ENCODE measurements around a stretch of chr16.

- PRO-cap: no peak
Observed at GRCh38 chr16:70687586-70688176, 1.8 kb upstream of the MTSS2 start.

- PRO-cap: no peak
Observed at GRCh38 chr16:70688910-70689402, 3.1 kb upstream of the MTSS2 start.

- PRO-cap: no peak
Observed at GRCh38 chr16:70696655-70697844, 11.2 kb upstream of the MTSS2 start.

- PRO-cap: no peak
Observed at GRCh38 chr16:70710678-70712054, 25.3 kb upstream of the MTSS2 start.

DNA sequence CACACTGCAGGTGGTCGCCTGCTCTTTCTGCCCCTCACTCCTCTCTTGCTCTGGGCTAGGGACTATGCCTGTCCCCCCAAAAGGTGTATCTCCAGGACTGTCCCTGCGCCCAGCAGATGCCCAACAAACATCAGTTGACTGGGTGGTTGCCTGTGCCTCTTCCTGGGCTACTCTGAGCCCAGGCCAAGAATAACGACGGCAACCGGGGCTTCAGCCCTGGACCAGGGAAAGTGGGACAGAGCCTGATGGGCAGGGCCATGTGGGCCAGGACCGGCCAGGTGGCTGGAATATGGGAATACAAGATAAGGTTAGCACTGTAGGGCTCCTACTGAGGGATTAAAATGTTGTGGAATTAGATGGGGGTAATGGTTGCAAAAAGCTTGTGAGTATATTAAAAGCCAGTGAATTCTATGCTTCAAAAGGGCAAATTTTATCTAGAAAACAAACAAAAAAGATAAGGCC is 55.3 kb downstream of the VAC14 start:
- PRO-cap: no peak

DNA sequence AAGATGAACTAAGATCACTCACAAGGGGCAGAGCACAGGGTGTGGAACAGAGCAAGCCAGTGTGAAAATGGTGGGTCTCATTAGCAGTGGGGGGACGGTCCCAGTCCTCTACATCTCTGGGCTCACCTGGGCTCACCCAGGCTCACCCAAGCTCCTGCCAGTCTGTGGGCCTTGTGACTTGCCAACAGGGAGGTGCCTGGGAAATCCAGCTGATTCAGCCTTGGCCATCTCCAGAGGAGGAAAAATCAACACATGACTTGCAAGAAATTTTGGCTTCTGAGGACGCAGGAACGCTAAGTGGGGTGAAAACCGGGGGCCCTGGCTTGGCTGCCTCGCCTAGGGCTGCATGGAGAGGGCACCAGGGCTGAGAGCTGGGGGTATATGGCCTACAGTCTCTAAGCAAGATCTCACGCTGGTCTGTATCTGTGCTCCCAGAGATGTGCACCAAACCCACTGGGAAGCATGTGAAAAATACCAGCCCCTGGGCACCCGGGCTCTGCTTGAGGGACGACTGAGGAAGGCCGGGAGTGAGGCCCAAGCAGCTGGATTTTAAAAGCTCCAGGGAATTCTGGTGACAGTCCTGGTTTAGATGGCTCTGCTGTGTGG is 47.7 kb downstream of the VAC14 start:
- PRO-cap: no peak

DNA sequence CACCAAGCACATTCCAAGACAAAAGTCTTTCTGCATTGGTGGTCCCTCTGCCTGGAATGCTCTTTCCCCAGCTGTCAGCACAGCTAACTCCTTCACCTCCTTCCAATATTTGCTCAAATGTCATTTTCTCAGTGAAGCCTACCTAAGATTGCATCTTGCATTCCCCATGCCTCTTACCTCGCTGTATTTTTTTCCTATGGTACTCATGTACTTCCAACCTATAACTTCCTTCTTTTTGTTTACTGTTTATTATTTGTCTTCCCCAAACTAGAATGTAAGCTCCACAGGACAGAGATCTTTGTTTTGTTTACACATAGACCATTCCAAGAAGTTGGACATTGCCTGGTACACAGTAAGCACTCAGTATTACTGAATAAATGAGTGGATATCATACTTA is 1.0 kb downstream of the CMTR2 start:
- PRO-cap: no peak

DNA sequence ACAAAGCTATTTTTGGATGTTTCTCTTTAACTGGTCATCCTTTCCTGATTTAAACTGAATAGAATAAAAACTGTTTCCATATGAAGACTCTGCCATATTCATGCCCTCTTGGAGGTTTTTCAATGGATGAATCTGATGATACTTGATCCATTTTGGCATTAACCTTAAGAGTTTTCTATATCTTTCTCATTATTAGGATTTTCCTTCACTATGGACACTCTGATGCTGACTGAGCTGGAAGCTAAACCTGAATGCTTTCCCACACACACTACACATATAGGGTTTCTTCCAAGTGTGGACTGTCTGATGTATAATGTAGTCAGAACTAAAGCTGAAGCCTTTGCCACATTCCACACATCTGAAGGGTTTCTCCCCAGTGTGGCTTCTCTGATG is 6.0 kb upstream of the TLE7 start:
- PRO-cap: no peak

DNA sequence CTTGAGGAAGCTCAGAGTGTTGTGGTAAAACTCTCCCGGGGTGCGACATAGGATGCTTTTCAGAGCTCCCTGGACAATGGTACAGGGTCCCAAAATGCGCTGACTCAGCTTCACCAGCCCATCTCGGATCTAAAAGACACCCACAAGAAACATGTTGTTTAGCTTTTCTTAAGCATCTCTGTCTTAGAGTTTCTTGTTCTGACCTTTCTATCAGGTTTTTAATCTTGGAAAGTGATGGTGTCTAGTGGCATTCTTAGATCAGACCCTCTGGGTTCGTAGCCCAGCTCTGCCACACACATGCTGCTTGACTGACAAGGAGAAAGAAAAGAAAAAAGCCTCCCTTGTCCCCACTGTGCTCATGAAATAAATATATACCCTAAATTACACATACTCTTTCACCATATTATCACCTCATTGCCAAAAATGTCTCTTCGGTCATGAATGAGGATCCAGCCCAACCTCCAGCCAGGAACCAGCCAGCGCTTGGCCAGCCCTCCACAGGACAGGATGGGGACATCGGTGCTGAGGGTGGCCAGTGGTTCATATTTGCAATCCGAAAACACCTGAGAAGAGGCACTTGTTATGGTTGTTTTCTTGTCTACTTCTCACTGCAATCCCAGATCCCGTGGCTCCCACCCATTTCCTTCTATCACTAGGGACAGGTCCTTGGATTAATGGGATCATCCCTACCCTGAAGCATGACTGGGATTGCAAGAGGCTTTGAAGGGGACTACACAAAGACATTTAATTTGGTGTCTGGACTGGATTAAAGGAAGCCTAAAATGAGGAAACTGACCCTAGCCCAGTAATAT is 6.4 kb downstream of the TAT start:
- PRO-cap: no peak

GRCh38 chr16:71590437-71591122 is 13.7 kb upstream of the TAT start:
- PRO-cap: no peak

DNA sequence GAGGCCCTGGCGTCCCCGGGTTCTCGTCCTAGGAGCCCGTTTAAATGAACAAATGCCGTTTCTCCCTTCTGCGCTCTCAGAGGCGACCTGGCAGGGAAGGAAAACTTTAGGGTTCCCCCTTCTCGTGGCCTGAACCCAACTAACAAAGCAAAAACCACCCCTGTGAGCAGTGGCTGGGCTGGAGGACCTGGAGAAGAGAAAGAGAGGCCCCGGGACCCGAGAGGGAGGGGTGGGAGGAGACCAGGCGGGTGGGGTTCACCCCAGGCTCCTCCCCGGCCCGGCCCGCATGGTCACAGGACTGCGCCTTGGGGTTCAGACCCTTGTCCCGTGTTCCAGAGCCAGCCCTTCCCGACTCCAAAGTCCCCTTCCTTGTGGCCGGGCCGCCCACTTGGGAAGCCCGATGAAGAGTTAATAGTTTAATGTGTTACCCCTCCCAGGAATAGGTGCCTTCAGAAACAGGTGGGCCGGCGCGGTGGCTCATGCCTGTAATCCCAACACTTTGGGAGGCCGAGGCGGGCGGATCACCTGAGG is 841 bp downstream of the MARVELD3 start:
- PRO-cap: bidirectional peak, plus-strand start at position 452 of the sequence, minus-strand start at position 189 of the sequence

- PRO-cap: no peak
Observed at GRCh38 chr16:71746513-71746930, 22.0 kb upstream of the PHLPP2 start.

- PRO-cap: no peak
Observed at GRCh38 chr16:71810000-71810396, 1.4 kb upstream of the AP1G1 start.

DNA sequence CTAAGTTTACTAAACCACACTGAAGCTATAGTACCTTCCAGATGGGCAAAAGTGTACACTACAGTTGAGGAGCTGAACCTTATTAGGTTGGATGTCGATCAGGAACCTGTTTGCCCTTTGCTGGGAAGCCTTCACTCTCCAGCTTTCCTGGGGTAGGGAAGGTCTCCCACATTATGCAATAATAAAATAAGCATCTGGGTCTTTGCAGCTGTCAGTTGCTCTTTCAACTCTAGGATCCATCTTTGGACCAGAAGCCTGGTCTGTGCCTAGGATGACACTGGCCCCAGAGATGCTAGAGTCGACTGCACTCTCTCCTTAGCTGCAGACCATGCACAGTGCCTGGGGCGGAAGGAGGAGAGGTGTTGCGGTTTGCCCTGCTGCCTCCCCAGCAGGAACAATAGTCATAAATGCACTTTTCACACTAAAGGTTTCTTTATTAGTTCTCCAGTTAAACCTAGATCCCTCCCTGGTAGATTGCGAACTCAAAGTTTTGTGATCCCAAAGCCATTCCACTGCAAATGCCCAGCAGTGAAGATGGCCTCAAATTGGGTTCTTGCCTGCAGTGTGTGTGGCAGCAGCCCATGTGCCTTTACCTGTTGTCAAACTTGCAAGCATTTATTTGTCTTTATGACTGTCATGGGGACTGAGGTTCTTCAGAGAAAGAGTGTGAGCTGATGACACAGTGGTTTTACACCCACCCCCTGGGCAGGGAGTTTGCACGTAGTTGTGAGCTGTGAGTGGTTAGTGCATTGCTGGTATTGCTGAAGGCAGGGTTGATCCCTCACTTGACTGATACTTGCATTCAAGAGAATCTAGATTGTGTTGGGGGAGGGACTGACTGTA is 10.2 kb downstream of the ATXN1L start:
- PRO-cap: no peak

DNA sequence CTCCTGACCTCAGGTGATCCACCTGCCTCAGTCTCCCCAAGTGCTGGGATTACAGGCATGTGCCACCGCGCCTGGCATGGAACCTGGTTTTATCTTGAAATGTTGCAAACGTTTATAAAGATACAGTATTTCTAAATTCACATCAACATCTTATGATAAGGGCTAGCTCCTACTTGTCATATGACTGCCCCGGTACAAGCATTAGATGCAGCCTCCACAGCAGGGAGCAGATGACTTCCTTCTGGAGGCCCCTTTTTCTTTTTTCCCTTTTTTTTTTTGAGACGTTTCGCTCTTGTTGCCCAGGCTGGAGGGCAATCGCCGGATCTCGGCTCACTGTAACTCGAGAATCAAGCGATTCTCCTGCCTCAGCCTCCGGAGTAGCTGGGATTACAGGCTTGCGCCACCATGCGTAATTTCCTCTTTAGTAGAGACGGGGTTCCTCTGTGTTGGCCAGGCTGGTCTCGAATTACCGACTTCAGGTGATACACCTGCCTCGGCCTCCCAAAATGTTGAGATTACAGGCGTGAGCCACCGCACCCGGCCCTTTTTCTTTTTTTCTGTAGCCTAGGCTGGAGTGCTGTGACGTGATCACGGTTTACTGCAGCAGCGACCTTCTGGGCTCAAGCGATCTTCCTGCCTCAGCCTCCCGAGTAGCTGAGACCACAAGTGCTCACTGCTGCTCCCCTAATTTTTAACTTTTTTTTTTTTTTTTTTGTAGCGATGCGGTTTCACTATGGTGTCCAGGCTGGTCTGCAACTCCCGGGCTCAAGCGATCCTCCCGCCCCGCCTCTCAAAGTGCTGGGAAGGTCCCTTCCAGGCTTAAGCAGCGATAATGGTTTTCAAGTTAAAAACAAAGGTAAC is 1.1 kb upstream of the IST1 start:
- PRO-cap: unidirectional peak, plus-strand start at position 179 of the sequence

GRCh38 chr16:71895649-71896348 is 468 bp downstream of the IST1 start:
- PRO-cap: unidirectional peak, minus-strand start at chr16:71896178

- PRO-cap: no peak
Observed at GRCh38 chr16:71930297-71931015, 35.1 kb downstream of the IST1 start.

DNA sequence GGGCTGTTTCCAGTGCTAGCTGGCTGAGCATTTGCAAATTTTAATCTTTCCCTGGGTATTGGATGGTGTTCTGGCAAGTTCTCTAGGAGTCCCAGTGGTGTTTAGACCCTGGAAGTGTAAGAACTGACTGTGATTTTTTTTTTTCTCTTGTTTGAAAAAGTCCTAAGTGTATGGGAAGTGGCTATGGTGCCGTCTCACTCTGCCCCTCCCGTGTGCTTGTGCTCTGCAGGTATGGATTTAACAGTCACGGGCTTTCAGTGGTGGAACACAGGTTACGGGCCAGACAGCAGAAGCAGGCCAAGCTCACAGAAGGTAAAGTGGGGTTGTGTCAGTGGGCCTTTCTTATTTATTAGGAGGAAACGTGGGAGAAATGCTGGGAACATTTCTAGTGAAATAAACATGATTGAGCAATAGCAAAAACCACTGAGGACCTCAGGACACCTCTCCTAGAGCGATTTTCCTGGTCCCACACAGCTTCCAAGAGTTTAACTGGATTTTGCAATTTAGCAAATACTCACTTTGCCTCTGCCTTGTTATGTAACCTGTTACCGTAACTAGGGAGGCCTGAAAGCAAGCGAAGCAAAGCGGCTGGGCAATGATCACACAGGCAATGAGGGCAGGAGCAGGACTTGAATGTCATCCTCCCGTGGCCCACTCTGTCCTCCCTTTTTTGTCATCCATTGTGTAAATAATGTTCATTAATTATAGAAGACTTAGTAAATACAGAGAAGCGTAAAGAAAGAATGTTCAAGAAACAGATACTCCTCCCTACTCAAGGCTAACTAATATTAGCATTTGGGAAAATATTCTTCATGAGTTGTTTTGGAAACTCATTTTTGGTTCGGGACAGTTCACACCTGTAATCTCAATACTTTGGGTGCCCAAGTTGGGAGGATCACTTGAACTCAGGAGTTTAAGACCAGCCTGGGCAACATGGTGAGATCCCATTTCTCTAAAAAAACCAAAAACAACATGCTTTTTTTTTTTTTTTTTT is 8.5 kb downstream of the DHODH start:
- PRO-cap: no peak

DNA sequence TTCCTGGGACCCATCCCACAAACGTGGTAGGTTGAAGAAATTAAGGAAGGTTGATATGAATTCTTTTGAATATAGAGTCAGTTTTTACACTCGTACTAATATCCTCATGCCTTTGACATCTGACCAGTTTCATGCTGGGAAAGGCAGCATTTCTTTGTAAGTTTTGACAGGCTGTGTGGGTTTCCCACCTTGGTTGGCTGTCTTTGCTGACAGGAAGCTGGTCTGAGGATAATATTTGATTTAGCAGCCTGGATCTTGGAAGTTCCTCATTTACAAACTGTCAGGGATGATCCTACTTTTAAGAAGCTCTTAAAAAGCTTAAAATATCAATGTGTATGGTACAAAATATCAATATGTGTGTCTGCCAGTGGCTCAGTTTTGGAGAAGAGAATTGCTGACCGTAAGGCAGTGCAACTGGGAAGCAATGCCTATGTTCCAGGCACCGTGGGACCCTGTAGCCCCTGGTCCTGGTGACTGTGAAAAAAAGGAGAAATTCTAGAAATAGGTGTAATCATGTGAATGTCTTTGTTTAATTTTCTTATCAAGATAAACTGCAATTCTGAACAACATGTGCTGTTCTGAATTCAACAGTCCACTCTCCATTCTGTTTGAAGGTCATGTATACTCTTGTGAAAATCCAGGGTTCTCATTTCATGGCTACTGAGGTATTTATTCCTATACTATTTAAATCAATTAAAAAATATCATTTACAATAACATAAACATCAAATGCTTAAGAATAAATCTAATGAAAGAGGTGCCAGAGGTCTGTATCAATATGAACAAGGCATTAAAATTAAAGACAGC is 9.5 kb upstream of the HP start:
- PRO-cap: no peak

- PRO-cap: no peak
Observed at GRCh38 chr16:72291283-72292068, 119.5 kb upstream of the PMFBP1 start.